H4 (cell line): ENCODE results near the gene TWIST1.

GRCh38 chr7:16805532-16805731 is 633 bp upstream of the AGR2 start:
- RAMPAGE, long total RNA, result no peak

DNA sequence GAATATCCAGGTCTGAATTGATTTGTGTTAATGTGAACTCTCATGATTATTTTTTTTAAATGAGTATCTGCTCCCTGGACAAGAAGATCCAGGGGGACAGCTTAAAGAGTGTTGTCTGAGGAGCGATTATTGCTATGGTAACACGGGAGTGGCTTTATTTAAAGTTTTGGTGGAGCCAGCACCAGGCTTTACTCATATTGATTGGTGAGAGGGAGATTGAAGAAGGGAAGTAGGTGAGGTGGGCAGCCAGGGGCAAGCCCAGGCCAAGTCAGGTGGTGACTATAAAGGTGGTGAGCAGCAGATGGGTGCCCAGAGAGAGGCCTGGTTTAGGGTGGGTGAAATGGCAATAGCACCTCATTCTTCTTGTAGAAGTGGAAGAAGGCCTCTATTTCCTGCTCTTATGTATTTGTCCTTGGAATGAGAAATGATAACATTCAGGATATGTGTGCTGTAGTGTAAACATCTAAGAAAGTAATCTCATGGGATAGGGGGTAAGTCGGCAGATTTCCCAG is 10.3 kb upstream of the AGR2 start:
- RAMPAGE, long total RNA, result no peak

DNA sequence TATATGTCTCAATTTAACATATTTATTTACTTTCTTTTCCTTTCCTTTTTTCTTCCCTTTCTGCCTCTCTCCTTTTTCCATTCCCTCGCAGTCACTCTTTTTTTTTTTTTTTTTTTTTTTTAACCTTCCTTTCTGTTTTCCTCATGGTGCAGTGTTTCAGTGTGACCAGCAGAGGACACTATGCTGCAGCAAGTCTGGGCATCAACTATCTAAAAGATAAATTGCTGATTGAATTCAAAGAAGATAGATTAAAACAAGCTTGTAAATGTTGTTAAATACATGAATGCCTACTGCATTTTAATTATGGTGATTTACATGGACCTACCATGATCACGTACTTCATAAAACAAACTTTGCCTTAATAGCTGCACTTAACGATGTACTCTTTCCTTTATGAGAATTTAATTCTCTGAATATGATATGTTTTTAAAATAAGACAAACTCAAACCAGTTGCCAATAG is 100.9 kb upstream of the AGR3 start:
- RAMPAGE, long total RNA, result no peak

DNA sequence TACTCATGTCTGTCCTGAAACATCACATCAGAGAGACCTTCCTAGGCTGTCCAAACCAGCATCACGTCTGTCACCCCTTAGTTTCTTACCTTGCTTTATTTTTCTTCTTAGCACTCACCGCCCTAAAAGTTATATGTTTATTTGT is 9.3 kb downstream of the AHR start:
- RAMPAGE, long total RNA, result no peak

- RAMPAGE, long total RNA, result no peak
Measured at GRCh38 chr7:17329336-17330277, 31.2 kb downstream of the AHR start.

- RAMPAGE, long total RNA, result no peak
Measured at GRCh38 chr7:17507935-17508192, 209.4 kb downstream of the AHR start.

DNA sequence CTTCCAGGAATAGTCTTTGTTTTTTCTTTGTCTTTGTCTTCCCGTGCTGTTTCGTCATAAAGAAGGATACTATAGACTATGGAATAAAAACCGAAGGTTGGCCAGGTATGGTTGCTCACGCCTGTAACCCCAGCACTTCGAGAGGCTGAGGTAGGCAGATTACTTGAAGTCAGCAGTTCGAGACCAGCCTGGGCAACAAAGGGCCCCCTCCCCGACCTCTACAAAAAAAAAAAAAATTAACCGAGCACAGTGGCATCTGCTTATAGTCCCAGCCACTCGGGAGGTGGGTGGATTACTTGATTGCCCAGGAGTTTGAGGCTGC is 211.3 kb downstream of the SNX13 start:
- RAMPAGE, long total RNA, result no peak

DNA sequence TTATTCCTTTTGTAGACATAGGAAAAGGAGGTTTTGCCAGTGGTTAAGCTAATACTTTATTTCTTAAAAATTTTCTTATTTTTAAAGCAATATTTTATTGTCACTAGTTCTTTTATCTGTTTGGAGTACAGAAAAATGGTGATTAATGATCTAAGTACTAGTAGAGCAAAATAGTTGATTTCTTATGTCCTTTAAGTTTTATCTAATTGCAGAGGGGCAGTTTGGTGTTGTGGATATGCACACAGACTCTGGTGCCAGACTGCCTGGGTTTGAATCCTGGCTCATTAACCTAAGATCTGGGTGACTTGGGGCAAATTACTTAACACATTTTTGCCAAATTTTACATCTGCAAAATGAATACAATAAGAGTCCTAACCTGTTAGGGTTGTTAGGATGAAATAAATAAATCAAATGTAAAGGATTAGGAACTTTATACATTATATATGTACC is 10.7 kb upstream of the PRPS1L1 start:
- RAMPAGE, long total RNA, result no peak

GRCh38 chr7:18342119-18342318 is 153.5 kb upstream of the HDAC9 start:
- RAMPAGE, long total RNA, result no peak

- RAMPAGE, long total RNA, result no peak
Measured at GRCh38 chr7:19108076-19108393, 9.4 kb downstream of the TWIST1 start.

DNA sequence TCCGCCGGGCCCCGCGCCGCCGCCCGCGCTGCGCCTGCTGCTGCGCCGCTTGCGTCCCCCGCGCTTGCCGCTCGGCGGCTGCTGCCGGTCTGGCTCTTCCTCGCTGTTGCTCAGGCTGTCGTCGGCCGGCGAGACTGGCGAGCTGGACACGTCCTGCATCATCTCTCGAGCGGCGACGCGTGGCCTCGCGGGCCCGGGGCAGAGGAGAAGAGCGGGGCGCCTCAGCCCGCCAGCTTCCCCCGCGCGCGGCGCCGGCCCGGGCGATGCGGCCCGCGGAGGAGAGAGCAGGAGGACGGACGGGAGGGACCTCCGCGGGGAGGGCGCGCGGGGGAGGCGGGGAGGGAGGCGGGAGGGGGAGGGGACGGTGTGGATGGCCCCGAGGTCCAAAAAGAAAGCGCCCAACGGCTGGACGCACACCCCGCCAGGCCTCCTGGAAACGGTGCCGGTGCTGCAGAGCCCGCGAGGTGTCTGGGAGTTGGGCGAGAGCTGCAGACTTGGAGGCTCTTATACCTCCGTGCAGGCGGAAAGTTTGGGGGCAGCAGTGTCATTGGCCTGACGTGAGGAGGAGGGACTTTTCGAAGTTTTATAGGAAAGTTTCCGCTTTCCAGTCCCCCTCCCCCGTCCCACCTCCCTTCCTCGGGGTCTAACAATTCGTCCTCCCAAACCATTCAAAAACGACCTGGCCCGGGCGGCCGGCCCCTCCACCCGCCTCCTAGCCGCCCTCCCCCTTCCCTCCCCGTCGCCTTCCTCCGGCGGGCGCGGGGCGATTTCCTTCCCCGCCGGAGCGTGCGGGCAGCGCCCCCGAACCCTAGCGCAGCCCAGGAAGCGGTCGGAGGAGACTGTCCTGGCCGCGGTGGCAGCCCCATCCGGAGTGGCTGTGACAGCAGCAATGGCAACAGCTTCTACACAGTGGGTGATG is at the start of gene TWIST1:
TWIST1 (minus strand) TSS at position 477 of the 919 bp plus-strand sequence.
- RAMPAGE, long total RNA, result no peak

- RAMPAGE, long total RNA, result no peak
Measured at GRCh38 chr7:19194167-19194881, 49.1 kb upstream of the FERD3L start.

DNA sequence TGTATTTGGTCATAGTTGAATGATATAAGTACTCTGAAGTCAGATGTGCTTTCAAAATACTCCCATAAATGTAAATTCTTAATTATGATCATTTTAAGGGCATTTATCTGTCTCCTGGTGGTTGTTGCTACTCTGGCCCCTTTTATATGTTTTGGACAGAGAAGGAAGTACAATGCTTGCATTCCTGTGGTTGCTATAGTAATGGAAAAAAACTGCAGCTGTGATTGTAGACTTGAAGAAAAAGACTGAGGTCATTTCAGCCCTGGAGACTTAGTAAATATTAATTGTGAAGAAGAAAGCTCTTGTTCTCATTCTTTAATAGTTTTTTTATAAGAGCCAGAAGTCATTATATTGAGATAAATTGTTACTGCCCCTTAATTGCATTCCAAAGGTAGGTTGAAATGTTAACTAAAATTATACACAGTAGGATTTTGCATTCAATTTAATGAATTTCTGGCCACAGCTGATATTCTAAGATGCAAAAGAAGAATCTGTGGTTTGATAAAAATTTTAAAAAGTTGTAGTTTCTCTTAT is 70.3 kb upstream of the FERD3L start:
- RAMPAGE, long total RNA, result no peak

- RAMPAGE, long total RNA, result no peak
Measured at GRCh38 chr7:19707167-19707717, 1.6 kb downstream of the POLR1F start.

DNA sequence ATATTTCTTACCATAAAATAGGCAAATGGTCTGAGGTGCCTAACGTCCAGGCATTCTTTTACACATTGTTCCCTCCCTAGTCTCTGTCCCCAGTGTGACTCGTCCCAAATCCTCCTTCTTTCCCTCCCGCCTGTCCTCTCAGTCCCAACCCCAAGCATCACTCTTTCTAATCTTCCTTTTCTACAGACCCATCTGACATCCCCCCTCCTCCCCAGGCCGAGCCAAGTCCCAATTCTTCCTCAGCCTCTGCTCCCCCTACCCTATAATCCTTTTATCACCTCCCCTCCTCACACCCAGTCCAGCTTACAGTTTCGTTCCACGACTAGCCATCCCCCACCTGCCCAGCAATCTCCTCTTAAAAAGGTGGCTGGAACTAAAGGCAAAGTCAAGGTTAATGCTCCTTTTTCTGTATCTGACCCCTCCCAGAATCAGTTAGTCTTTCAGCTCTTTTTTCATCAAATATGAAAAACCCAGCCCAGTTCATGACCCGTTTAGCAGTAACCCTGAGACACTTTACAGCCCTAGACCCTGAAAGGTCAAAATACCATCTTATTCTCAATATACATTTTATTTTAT is 95.1 kb downstream of the MACC1 start:
- RAMPAGE, long total RNA, result no peak

DNA sequence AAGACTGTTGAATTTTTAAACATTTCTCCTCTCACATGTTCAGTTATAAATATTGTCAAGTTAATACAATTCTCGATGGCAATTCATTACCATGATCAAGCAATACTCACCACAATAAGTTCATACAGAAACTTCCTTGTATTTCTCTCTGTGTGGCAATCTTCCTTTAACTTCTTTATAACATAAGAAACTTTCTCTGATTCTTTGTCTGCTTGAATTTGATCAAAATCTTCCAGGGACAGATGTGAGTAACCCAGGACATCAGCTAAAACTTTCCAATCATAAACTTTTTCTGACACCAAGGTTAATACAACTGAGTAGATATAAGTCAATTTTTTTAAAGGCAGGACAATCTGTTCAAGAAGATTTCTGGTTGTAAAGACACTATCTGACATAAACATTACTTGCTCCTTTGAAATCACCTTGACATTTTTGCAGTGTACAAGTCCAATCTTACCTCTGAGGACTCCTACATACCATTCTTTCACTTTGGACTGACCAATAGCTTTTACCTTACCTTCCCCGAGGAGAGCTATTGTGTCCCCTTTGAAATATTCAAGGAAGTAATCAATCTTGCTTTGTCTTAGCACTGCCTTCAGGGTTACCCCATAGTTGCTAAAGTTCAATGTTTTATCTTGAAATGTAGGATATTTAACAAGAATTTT is 59.0 kb downstream of the MACC1 start:
- RAMPAGE, long total RNA, result no peak

DNA sequence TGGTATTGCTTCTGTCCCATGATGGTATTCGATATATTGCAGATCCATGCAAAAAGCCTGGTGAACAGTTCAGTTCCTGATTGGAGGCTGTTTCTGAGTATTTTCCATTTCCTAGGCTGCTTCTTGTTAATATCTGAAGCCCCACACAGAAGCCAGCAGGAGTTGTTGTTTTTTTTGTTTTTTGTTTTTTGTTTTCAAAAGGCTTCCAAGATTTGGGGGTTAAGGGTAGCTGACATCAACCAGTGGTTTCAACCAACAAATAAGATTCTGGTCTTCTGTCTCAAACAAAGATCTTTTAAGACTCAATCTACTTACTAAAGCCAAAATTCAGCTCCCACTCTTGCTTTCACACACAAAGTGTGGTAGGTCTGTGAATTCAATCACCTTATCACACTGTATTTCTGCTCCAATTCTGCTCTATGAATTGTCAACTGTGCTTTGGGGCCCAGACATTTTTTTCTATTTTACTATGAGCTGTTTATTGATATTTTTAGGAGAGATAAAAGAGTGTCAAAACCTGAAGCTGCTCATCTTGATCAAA is 37.6 kb downstream of the MACC1 start:
- RAMPAGE, long total RNA, result no peak

DNA sequence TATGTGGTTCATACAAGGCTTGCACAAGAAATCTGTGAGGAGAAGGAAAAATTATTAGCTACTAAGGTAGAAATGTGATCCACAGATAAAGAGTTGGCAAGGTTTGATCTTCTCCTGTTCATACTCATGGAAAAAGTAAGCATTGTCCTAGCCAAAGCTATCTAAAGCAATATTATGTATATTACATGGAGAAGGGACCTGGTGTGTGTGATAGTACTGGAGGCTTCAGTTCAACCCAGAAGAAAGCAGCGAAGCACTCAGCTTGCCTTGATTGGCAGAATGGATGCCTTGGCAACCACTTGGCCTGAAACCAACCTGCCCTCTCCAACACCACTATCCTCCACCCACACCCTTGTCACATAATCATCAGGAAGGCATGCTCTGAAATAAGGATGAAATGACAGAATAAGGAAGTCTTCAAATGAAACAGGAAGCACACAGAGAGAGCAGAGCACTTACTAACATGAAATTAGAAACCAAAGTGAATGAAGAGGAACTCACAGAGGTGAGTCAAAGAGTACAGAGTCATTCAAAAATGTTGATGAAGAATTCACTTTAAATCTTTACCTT is 17.9 kb downstream of the MACC1 start:
- RAMPAGE, long total RNA, result no peak

DNA sequence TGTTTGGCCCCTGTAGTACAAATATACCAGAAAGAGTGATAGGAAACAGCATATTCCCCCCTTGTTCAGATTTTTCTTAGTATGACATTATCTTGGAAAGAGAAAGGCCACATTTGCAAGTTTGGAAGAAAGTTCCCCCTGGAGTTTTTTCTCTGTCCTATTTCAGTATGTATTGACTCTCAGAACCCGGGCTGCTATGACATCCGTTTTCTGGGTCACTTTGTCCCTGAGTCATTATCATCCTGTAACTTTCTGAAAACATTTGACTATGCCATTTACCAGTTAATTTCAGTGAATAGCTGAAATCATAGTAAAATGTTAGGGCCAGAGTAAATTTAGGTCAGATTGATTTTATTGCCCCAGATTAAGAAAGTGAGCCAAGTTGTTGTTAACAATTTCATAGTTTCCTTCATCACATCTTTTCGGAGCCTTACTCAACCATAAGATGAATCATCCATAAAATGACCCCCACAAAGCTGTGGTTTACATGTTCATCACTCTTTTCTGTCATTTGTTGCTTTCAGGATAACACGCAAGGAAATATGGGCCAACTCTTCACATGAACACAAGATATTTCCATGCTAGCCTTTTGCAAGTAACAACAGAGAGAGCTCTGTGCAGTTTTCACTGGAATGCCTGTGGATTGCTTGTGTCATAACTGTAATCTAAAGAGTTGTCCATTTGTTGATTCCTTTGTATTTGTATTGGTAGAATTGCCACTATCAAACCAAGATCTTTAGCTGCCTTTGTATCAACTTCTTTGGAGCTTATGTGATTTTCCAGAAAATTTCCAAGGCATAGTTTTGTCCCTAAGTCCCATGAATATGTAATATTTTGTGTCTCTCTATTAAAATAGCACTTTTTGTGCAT is 3.9 kb upstream of the MACC1 start:
- RAMPAGE, long total RNA, result no peak

DNA sequence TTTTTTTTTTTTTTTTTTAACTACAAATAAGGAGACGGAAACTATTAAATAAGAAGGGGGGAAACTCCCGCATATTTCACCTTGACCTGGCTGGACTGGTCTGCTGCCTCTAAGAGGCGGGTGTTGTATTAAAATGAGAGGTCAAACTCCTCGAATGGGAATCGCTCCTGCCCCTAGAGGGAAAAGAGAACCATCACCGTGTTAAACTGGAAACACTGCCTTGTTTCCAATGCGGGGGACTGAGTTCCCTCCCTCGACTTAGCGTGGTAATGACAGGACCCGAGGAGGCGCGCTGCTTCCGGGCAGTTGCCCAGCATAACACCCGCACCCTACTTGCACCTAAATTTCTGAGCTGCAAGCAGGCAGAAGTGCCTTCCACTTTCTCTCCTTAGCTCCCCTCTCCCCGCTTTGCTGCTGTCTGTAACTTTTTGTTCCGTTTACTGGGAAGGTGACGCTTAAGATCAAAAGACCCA is 1.1 kb upstream of the ITGB8 start:
- RAMPAGE, long total RNA, result no peak